OCI-LY7 (cell line): ENCODE measurements around a stretch of chr1.

GRCh38 chr1:226369091-226369624, 38.7 kb downstream of the PARP1 start:
- PRO-cap: bidirectional peak, plus-strand start at chr1:226369372, minus-strand start at chr1:226369217
- RAMPAGE, long total RNA: no peak

- PRO-cap: bidirectional peak, plus-strand start at chr1:226437189, minus-strand start at chr1:226437036
- RAMPAGE, long total RNA: no peak
Observed at GRCh38 chr1:226436743-226437534, 29.0 kb upstream of the PARP1 start.

GRCh38 chr1:226547510-226548171, 923 bp upstream of the STUM start:
- PRO-cap: no peak
- RAMPAGE, long total RNA: no peak

GRCh38 chr1:226645730-226646592, 93.1 kb downstream of the ITPKB start:
- PRO-cap: no peak
- RAMPAGE, long total RNA: no peak

GRCh38 chr1:226664095-226665289, 74.6 kb downstream of the ITPKB start:
- PRO-cap: no peak
- RAMPAGE, long total RNA: no peak

DNA sequence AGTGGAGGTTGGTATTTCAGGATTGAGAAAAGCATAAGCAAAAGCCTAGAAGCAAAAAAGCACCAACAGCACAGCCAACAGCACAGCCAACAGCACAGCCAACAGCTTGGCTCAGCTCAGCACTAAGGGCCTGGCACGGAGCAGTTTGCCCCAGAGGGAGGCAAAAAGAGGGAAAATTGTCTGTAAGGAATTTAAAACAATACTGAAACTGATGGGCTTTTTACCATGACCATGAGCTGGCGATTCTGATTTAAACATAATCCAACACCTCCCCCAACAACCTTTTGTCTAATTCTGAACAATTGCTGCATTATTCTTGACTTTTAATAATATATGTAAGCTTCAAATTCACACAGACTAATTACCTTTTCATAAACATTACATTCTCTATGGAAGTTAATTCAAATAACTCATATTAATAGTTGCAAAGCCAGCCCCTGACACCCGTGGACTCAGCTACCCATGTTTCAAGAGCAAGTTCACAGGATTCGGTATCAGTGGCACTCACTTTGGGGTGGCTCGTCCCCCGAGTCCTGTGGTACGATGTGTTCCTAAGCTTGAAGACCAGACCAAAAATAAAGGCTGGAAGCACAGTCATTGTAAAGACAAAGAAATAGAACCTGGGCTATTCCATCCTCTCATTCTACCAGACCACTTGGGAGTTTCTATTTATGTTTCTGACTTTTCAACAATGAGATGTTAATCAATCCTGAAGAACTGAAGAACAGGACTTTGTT, 71.0 kb downstream of the ITPKB start:
- PRO-cap: no peak
- RAMPAGE, long total RNA: no peak

DNA sequence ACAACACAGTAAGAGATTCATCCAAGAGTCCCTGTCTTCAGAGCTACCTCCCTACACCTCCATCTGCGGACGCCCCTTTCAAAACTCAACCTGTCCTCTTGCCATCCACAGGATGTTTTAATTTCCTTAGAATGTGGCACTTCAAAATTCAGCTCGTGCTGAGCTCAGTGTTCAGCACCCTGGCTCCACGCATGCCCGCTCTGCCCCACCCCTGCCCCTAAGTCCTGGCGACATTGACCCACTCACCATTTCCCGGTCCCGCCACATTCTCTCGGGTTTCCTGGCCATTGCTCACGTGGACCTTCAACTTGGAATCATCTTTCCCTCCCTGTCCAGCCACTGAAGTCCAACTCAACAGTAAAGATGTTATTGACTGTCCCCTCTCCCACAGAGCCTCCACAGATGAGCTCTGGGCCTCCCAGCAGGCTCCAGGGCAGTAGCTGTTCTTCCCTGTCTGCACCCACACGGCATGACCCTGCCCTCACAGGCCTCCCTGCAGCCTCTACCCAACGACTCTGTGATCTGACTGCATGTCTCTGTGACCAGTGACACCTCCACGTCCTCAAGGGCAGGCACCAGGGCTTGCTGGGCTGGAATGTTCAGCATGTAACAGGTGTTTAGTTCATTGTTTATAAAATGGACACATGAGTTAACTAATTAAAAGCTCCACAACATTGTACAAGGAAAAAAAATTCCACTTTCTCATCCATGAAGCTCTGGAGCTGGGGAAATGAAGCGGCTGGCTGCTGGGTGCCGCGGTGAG, 53.8 kb downstream of the ITPKB start:
- PRO-cap: no peak
- RAMPAGE, long total RNA: no peak

GRCh38 chr1:226691198-226691683, 47.8 kb downstream of the ITPKB start:
- PRO-cap: no peak
- RAMPAGE, long total RNA: no peak

DNA sequence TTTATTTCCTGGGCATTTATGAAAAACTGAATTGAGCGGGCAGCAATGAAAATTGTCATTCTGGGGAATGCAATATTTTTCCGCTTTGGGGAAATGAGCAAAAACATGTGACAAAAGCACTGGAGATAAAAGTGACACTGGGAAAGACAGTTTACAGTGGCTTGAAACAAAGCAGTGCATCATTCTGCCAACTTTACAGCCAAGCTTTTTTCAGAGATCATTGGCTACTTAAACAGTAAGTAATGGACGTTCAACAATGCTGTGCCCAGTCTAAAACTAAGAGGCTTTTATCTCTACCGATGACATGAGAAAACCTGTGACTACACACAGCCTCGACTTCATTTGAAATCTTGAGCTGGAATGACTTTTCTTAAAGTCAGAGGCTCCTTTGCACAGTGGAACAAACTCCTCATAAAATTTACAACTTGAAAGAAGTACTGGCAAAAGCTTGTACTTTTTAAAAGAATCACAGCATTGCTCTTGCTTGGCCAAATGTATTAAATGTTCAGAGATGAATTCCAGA, 34.5 kb downstream of the ITPKB start:
- PRO-cap: no peak
- RAMPAGE, long total RNA: no peak

GRCh38 chr1:226941799-226942340, 1.8 kb downstream of the COQ8A start:
- PRO-cap: no peak
- RAMPAGE, long total RNA: no peak

DNA sequence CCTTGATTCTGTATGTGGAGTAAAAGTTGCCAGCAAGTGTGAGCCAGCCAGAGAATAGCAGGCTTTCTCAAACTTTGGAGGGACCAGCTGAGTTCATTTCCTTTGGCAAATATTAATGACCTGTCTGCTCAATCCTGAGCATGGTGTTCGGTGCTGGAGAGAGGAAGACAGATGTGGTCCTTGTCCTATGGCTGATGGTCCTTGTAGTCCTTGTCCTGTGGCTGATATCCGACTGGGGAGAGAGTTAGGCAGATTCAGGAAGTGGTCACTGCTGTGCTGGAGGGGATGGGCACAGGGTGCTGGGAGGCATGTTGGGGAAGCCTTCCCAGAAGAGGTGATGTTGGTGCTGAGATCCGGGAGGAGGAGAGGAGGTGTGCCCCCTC, 14.5 kb downstream of the COQ8A start:
- PRO-cap: no peak
- RAMPAGE, long total RNA: no peak

GRCh38 chr1:226994651-226995238, 54.7 kb downstream of the COQ8A start:
- PRO-cap: no peak
- RAMPAGE, long total RNA: no peak

- PRO-cap: no peak
- RAMPAGE, long total RNA: no peak
Observed at GRCh38 chr1:227073545-227074550, 133.8 kb downstream of the COQ8A start.

- PRO-cap: no peak
- RAMPAGE, long total RNA: no peak
Observed at GRCh38 chr1:227167646-227168132, 150.6 kb downstream of the CDC42BPA start.

DNA sequence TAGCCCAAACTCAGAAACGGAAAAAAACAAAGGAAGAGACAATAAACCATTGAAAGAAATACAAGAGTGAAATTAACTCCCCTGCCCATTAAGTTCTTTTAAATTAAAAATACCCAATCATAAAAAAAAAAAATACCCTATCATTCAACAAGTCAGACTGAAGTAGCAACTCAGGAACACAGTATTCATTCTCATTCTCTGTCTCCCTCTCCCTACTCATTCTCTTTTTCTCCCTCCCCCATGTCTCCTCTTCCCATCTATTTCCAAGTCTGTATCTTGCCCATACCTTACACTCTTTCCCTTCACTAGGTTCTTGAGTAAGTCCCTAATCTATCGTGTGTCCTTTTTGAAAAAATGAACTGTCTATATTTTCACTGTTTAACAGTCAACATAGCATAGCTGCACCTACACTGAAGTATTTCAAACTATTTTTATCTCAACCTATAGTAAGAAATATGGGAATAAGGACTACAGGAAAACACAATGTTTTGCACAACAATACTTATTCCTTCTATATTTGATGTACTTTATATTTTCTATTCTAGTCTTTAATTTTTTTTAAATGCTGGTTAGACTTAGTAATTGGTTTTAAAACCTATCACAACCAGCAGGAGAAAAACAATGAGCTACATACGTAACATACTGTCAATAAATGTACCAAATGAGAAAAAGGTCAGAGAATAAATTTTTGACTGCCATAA, 6.5 kb downstream of the CDC42BPA start:
- PRO-cap: no peak
- RAMPAGE, long total RNA: no peak

GRCh38 chr1:227317444-227317664, 938 bp downstream of the CDC42BPA start:
- PRO-cap: no peak
- RAMPAGE, long total RNA: no peak

DNA sequence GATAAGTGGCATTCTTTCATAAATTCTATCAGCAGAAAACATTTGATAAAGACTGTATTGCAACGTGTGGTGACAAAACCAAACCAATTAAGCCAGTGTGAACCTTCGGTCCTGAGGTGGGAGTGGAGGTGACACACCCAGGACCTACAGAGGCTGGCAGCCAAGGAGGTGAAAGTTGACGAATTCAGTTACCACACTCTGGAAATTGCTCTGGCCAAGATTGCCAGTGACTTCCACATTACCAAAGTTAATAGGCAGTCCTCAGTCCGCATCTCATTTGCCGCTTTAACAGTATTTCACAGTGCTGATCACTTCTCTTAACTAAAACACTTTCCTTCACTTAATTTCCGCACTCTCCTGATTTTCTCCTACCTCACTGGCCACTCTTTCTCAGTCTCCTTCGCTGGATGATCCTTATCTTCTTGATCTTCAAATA, 5.0 kb upstream of the CDC42BPA start:
- PRO-cap: no peak
- RAMPAGE, long total RNA: no peak

- PRO-cap: no peak
- RAMPAGE, long total RNA: no peak
Observed at GRCh38 chr1:227447376-227448194, 115.8 kb upstream of the ZNF678 start.

DNA sequence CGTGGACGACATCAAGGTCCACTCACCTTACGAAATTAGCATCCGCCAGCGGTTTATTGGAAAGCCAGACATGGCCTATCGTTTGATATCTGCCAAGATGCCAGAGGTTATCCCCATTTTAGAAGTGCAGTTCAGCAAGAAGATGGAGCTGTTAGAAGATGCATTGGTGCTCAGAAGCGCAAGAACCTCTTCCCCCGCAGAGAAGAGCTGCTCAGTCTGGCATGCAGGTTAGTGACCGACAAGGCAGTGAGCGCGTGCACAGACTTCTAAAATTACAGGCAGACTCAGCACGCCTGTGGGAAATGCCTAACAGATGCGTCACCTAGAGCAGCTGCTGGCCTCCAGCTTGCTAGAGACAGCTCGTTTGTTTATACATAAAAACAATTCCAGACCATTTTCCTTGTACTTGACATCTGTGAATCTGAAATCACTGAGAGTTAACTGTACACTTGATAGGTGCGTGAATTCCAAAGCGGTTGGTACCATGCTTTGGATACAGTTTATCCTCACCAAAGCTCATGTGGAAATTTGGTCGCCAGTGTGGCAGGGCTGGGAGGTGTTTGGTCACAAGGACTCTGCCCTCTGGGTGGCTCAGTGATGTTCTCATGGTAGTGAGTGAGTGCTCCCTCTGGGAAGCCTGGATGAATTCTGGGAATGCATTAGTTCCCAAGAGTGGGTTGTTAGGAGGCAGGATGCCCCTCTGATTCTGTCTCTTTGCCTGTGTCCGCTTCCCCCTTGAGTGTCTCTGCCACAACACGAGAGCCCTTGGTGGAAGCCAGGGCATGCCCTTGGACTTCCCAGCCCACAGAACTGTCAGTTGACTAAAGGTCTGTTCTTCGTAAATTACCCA, 24.2 kb downstream of the SNAP47 start:
- PRO-cap: no peak
- RAMPAGE, long total RNA: no peak

DNA sequence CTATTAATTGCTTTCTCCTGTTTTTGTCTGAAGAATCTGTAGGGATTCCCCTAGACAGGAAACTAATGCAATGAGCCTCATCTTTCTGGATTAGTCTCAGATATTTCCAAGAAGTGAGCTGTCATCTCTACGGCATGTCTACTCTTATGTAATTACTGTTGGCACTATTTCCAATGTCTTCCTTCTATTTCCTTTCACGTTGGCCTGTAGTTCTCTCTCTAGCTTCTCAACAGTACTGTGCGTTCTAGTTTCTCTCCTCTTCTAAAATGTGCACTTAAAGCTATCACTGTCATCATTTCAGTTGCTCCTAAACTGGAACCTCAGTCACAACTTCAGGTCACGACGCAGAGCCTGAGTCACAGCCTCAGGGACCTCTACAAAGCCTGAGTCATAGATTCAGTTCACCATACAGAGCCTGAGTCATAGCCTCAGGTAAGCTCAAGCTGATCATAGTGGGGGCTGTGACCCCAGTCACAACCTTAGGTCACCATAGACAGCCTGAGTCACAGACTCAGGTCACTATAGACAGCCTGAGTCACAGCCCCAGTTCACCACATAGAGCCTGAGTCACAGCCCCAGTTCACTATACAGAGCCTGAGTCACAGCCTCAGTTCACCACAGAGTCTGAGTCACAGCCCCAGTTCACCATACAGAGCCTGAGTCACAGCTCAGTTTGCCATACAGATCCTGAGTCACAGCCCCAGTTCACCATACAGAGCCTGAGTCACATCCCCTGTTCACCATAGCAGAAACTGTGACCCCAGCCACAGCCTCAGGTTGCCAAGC, 13.1 kb downstream of the WNT9A start:
- PRO-cap: no peak
- RAMPAGE, long total RNA: no peak